ENCODE measurements around a stretch of chr18.

- PRO-cap, result no peak
Measured at GRCh38 chr18:9743029-9743215, 34.8 kb downstream of the RAB31 start.

DNA sequence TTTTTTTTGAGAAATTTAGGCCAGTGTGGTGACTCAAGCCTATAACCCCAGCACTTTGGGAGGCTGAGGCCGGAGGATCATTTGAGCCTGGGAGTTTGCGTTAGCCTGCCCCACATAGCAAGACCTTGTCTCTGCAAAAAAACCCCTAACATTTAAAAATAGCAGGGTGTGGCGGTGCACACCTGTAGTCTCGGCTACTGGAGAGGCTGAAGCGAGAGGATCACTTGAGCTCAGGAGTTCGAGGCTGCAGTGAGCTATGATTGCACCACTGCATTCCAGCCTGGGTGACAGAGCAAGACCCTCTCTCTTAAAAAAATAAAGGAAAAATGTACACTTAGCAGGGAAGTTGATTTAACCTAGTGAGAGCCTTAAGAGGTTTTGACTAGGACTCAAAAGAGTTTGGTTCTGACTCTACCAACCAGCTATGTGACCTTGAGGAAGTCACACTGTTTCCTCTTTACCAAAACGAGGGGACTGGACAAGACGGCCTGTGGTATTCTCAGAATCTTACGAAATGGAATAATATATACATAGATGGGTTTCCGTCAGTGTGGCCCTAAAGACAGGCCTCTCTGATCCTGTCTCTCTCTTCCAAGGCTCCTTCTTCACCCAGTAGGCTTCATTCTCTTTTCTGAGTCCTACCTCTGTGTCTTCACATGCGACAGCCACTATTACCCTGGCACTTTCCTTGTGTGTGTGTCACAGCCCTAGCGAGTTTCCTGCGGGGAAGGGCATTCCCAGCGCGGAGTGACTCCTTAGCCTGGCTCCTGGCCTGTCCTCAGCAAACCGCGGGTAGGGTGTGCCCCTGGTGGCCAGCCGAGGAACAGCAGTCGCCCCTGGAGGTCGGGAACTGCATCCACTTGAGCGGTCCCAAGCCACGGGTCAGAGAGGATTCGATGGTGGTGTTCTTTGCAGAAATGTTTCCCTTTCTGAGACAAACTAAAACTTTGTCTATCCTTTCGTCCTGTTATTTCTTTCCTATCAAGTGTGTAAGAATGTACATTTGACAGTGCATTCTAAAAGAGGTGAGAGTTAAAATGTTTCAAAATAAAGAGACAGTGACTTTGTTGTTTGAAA is 63.1 kb downstream of the RAB31 start:
- PRO-cap, result no peak

DNA sequence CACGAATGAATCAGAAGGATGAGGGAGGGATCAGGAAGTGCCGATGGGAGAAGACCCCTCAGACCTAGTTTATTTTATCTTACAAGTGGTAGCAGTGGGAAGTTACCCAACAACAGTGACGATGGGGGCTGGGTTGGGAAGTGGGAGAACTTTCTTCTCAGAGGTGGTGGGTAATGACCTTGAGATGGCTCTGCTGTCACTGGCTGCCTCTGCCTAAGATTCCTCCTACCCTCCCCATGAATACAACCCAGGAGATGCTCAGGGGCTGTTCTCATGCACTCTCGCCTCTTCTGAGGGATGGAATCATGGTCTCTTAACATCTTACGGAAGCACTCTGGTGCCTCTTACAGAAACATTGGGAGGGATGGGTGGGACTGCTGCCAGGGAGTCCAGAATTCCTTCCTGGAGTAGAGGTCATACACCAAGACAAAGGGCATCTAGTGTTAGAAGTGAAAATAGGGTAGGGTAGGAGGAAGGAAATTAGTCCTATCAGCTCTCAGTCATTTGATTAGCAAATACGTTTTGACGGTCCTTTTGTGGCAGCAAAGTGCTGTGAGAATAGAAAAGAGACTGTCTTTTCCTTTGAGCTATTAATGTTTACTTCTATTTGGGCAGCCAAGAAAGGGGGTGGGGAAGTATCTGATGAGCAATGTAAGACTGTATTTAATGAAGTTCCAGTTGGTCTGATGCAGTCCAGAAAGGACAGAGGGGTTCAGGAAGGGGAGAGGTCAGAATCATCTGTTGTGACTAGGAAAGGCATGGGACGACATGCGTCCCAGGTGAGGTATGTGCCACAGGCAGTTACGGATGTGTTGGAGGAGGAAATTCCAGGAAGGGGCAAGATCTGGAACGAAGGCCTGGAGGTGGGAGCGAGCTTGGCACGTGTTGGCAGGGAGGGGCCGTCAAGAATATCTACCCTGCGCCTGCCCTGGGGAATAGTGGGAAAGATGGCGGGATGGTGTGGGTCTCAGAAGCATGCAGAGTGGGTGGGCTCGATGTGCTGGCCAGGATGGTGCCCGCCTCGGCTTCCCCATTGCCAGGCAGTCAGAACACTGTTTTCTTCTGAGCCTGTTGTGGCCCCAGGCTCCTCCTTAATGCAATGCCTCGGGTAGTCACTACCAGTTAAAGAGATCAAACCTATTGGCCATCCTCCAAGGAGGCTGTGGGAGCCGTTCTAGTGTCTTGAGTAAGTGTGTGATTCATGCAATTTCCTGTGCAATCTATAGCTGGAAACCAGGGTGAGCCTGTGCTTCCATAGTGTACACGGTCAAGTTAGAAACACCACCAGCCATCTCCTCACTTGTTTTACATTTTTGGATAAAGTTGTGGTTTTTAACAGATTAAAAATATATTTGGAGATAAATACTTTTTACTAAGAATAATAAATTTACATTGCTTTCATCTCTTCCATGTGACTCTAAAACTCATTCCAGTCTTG is 58.0 kb upstream of the TXNDC2 start:
- PRO-cap, result no peak

DNA sequence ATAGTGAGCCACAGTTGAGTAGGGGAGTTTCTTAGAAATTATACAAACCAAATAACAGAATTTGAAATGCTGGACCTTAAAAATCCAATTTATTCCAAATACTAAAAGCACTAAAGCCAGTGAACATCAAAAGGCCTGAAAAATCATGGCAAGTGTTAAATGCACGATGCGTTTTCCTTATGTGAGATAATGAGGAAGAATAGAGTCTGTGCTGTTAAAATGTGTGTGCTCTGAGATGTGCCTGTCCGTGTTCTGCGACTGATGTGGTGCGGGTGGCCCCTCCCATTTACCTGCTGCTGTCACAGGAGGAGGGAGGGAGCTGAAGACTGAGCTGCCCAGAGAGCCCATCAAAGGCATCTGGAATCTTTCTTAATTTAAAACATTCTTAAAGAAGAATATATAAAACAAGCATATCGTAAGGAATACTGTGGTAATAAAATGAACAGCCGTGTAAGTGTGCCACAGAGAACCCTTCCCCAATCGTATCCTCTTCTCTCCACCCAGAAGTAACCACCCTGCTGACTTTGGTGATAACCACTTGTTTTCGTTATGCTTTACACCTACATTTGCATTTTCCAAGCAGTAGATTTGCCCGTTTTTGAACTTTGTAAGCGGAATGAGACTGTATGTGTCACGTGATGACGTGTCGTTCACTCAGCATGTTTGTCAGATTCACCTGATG is 56.9 kb upstream of the TXNDC2 start:
- PRO-cap, result no peak

DNA sequence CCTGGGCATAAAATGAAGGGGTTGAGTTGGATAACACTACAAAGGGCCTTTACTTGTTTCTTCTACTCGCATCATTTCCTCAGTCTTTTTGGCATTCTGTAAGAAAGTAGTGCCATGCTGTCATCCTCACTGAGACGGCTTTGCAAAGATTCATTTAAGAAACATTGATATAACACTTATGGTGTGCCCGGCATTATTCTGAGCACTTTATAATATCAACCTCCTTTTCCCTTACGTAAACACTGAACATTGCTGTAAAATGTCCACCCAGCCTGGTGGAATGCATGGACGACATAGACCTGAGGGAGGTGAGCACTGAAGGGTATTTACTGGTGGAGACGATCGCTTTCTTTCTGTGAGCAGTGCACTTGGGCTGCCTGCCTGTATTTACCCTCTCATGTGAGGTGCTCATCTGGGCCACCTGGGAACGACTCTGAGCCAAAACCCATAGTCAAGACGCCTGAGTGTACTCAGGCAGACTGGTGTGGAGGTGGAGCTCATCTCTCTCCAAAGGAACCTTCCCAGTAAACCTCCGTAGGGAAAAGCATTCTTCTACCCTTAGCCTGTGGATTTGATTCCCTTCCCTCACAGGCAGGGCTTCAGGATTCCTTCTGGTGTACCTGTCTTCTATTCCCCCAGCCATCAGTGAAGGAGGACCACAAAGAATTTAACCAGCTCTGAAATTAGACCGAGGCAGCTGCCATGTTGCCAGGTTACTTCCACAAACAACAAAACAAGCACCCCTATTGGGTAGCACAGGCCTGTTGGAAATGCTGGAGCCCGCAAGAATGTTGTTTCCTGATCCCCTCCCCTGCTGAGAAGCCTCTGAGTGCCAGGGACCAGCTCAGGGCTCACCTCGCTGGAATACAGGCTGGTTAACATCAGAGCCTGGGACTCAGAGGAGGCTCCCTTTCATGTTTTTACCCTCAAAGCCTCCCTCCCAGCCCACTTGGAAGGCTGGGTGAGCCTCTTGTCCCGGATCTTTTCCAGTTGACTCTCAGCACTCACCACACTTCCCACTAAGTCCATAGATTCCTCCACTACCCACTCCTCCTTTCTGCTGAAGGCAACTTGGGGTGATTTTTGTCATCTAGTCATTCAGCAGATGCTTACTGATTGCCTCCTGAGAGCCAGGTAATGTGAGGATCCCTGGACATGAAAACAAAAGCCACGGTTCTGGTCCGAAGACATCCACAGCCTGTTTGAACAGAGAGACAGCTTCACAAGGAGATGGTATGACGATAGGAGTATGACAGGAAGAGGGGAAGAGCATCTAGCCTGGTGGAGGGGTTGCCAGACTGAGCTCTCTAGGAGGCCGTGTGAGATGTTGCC is 47.4 kb upstream of the TXNDC2 start:
- PRO-cap, result no peak

- PRO-cap, result no peak
Measured at GRCh38 chr18:9913215-9913613, 602 bp upstream of the VAPA start.

GRCh38 chr18:9933200-9933718 is 19.4 kb downstream of the VAPA start:
- PRO-cap, result no peak

- PRO-cap, result no peak
Measured at GRCh38 chr18:9955927-9956429, 42.2 kb downstream of the VAPA start.

GRCh38 chr18:10035399-10035881 is 121.6 kb downstream of the VAPA start:
- PRO-cap, result no peak

GRCh38 chr18:10400414-10400978 is 53.9 kb upstream of the APCDD1 start:
- PRO-cap, result no peak

DNA sequence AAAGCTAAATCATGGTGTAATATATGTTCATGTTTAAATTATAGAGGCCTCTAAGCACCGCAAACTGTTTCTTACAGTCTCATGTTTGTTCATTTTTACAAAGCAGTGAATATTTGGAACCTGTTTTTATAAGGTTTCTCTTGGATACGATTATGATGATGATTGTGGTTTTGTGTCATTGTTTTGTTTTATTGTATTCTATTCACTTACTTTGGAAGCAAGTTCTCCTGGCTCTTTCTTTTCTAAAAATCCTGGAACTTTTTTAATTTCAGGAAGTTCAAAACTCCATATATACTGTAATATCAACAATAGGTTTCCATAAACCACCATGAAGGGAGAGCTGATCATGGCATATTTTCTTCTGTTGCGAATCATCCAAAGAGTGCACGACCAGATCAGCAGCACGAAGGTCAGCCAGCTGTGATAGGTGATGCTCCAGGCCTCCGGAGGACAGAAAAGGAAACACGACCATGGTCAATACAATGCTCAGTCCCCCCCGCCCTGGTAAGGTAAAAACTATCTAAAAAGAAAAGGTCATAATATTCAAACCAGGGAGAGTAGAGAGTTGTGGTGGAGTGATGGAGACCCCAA is 268.8 kb downstream of the NAPG start:
- PRO-cap, result no peak

GRCh38 chr18:11147244-11147931 is 2.0 kb downstream of the PIEZO2 start:
- PRO-cap, result no peak

GRCh38 chr18:11963852-11964477 is 17.3 kb upstream of the IMPA2 start:
- PRO-cap, result no peak

DNA sequence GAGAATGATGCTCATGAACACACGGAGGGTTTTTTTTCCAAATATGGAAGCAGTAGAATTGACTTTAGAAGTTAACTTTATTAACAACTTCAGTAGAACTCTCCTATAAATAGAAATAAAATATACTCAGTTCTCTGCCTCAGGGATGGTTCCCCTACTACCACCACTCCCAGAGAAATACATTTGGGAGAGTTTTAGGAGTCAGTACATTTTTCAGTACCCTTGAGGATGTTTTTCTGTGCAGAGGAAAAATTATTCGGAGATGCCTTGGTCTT is 16.9 kb upstream of the IMPA2 start:
- PRO-cap, result no peak

GRCh38 chr18:12278199-12278720 is 24.1 kb downstream of the CIDEA start:
- PRO-cap, result no peak

GRCh38 chr18:12325516-12326615 is 17.8 kb downstream of the TUBB6 start:
- PRO-cap, result no peak

- PRO-cap, result no peak
Measured at GRCh38 chr18:12358369-12359306, 18.4 kb downstream of the AFG3L2 start.

DNA sequence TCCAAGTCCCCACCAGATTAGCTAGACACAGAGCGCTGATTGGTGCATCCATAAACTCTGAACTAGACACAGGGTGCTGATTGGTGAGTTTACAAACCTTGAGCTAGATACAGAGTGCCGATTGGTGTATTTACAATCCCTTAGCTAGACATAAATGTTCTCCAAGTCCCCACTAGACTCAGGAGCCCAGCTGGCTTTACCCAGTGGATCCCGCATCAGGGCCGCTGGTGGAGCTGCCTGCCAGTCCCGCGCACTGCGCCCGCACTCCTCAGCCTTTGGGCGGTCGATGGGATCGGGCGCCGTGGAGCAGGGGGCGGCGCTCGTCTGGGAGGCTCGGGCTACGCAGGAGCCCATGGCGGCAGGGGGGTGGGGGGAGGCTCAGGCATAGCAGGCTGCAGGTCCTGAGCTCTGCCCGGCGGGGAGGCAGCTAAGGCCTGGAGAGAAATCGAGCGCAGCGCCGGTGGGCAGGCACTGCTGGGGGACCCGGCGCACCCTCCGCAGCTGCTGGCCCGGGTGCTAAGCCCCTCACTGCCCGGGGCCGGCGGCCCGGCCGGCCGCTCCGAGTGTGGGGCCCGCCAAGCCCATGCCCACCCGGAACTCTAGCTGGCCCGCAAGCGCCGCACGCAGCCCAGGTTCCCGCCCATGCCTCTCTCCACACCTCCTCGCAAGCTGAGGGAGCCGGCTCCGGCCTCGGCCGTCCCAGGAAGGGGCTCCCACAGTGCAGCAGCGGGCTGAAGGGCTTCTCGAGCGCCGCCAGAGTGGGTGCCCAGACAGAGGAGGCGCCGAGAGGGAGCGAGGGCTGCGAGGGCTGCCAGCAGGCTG is 74.0 kb downstream of the PSMG2 start:
- PRO-cap, result no peak

GRCh38 chr18:12811255-12811612 is 72.8 kb downstream of the PTPN2 start:
- PRO-cap, result no peak

DNA sequence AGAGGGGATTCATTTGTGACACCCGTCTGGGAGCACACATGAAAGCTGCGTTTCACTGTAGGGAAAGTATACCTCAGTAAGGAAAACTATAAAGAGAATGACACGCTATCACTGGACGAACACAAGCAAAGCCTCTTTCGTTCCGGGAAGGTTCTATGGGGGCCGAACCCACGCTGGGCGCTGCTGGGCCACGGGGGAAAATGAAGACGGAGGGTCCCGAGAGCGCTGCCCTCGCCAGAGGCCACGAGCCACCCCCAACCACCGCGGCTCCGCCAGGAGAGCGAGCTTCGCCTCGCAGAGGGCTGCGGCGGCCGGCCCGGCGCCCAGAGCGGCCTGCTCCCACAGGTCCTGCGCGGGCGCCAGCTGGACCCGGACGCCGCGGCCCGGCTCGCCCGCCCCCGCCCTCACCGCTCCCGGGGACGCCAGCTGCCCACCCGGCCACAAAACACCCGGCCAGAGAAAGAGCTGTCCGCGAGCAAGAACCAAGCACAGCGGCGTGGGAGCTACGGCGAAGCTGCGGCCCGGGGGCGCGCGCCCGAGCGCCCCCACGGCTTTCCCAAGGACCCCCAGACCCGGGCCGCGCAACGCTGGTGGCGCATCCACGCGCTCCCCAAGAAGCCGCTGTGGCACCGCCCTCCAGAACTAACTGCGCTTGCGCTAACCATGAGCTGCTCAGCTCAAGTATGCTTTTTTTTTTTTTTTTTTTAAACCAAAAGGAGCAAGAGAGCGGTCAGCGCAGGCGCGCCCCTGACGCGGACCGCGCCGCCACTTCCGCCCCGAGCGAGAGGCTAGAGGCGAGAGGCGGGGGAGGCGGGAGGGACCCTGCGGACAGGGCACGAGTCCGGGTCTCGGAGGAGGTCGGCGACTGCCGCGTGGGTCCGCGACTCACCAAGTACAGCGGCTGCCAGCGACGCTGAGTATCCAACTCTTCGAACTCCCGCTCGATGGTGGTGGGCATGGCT is 572 bp downstream of the PTPN2 start:
- PRO-cap, result no peak

Measured in peritoneum (tissue), 1 donor.